ENCODE results near the gene GPR62.

GRCh38 chr3:50517970-50518564 lies 14.6 kb upstream of the CACNA2D2 start:
- RRBS: no CpG with 5 or more reads among the region's 9 CpGs

- RRBS: no CpG with 5 or more reads among the region's 13 CpGs
These were observed 10.5 kb downstream of the MAPKAPK3 start for GRCh38 chr3:50627061-50628332.

DNA sequence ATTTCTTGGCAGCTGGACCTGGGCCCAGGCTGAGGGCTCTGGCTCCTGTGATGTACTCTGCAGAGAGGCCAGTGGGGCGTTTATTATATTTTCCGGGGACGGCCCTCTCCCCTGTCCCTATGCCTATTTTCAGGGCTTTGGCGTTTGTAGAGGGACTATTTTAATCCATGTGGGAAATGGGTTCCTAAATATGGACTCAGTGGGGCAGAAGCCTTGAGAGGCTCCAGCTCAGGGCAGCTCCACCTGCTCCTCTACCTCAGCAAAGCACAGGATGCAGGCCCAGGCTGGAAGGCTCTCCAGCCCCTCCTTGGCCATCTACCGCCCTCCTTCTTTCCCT lies 19.9 kb downstream of the MAPKAPK3 start:
- RRBS: no CpG with 5 or more reads among the region's 5 CpGs

DNA sequence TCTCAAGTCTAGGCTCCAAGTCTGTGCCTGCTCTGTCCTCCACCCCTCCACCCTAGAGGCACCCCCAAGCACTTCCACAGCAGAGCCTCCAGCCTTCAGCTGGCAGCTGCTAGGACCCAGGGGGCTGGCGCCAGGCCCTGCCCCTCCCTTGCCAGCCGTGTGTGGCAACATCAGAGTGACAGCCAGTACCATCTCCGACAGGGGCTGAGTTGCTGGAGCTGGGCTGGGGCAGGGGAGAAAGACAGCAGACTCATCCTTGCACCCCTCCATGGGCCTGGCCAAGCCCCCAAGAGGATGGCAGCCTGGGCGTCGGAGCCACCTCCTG lies at the start of gene GPR62:
Gene GPR62, plus strand, starts transcription at position 185 of the 325 bp plus-strand sequence.
- RRBS: no CpG with 5 or more reads among the region's 5 CpGs

GRCh38 chr3:52021809-52022308 lies 26.2 kb upstream of the RPL29 start:
- RRBS: no CpG with 5 or more reads among the region's 7 CpGs

GRCh38 chr3:52028462-52029167 lies 27.8 kb downstream of the DUSP7 start:
- RRBS: 93% methylated on average over 4 of the region's 17 CpGs

GRCh38 chr3:52087015-52087450 lies 30.7 kb upstream of the DUSP7 start:
- RRBS: no CpG with 5 or more reads among the region's 3 CpGs

DNA sequence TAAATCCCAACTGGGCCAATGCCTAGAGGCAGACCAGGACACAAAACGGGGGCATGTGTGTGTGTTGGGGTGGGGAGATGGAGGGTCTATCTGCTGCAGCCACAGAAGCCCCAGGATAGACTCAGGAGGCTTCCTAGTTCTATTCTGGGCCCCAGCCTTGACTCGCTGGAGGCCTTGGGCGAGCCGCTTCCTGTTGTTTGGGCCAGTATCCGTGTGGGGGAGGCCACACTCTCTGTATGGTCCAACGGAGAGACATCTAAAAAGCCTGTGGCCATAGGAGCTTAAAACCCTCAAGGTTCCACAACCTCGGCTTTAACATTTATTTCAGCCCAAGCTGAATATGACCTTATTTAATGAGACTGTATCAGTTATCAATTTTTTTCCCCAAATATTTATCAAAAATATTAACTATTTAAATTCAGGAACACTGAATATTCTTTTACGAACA lies 32.8 kb downstream of the POC1A start:
- RRBS: no CpG with 5 or more reads among the region's 8 CpGs

DNA sequence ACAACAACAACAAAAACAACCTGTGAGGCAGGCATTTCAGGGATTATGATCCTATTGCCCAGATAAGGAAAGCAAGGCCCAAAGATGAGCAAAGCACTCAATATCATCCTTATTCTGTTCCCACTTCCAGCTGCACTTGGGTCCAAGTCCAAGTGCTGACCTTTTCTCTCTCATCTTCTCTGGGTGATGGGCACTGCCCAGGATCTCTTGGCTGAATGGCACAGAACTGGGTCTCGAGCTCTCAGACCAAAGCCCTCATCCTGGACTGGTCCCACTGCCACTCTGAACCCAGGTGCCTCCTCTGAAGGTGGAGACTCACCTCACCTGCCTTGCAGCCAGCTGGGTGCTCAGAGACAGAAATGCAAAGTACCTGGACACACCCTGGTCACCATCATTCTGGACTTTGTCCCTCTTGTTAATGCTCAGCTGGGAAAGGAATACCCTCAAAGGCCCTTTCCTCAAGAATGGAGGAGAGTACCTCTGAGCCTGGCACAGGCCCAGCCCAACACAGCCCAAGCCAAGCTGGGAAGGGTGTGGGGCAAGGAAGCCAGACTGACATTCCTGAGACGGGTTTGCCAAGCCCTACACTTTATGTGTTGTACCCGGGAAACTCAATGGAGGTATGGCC lies 1.1 kb upstream of the ALAS1 start:
- RRBS: no CpG with 5 or more reads among the region's 3 CpGs

- RRBS: no CpG with 5 or more reads among the region's 6 CpGs
These were observed 489 bp upstream of the TLR9 start for GRCh38 chr3:52225969-52226298.

- RRBS: no CpG with 5 or more reads among the region's 7 CpGs
These were observed 2.2 kb upstream of the TLR9 start for GRCh38 chr3:52227688-52228019.

GRCh38 chr3:52267970-52268507 lies 10.4 kb downstream of the WDR82 start:
- RRBS: no CpG with 5 or more reads among the region's 8 CpGs

DNA sequence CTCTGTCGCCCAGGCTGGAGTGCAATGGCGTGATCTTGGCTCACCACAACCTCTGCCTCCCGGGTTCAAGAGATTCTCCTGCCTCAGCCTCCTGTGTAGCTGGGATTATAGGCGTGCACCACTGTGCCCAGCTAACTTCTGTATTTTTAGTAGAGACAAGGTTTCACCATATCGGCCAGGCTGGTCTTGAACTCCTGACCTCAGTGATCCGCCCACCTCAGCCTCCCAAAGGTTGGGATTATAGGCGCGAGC lies 8.4 kb downstream of the WDR82 start:
- RRBS: no CpG with 5 or more reads among the region's 8 CpGs

- RRBS: no CpG with 5 or more reads among the region's 11 CpGs
These were observed 10.3 kb upstream of the DNAH1 start for GRCh38 chr3:52305455-52306547.

- RRBS: no CpG with 5 or more reads among the region's 12 CpGs
These were observed 33.5 kb downstream of the DNAH1 start for GRCh38 chr3:52349621-52350007.

DNA sequence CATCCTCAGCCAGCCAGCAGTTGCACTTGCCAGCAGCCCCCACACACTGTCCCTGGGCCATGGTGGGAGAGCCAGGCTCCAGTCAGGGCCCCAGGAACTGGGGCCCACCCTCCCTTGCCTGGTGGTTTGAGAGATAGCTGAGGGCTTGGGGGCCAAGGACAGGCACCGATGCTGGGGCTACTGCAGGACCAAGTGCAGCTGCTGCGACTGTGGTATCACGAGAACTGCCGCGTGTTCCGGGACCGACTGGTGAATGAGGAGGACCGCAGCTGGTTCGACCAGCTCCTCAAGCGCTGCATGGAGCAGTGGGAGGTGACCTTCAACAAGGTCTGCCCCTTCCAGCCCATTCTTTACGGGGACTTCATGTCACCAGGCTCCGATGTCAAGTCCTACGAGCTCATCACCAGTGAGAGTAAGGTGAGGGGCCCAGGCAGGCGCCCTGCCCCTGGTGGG lies 30.1 kb downstream of the BAP1 start:
- RRBS: no CpG with 5 or more reads among the region's 14 CpGs

DNA sequence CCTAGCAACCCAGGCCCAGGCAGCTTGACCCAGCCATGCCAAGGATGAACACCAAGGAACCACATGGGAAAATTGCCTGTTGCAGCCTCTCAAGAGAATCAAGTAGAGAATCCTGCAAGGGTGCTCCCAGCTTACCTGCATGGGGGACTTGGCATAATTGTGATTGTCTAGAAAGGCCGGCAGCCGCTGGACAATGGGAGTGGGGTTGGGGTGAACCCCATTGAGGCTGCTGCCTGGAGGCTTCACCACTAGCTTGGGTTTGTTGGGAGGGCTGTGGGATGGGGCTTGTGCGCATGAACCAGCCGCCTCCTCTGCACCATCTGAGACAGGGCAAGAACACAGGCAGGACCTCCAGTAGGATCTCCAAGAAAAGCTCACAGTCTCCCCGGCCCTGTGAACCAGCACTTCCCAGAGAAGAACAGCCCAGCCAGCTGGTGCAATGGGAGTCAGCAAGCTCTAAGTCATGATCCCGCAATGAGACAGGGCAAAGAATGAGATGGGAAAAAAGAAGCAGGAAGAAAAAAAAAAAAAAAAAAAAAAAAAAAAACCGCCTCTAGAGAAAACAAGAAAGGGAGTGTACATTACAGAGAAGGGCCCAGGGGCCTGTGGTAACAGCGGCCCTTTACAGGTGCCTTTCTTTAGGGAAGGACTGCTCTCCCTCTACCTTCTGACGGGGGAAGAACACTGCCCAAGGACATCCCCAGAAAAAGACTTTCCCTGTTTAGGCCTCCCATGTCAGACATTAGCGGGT lies 4.7 kb downstream of the BAP1 start:
- RRBS: no CpG with 5 or more reads among the region's 10 CpGs

- RRBS: 92% methylated on average over 4 of the region's 15 CpGs
These were observed 12.8 kb downstream of the NISCH start for GRCh38 chr3:52468052-52468741.